NT2/D1 (cell line): ENCODE results near the gene TTF1.

DNA sequence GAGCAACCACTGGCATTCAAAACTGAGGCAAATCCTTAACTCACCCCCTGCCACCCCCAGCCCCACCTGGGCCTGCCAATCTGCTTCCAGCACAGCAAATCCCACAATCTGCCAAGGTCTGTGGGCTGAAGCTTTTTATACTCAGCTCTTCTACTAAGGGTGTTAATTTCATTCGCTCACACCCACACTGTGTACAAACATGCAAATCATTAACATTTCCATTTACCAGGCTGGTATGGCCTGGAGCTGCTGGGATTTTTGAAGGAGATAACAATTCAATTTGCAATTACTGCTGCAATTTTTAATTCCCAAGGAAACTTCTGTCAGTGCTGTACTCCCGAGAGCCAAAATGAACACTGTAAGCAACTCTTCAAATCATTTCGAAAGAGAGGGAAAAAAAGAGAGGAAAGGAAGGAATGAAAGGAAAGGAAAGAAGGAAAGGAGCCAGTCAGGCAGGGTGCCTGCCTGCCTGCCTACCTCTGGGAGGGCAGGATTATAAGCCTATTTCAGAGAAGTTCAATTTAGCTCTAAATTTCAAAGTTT, 35.5 kb downstream of the RAPGEF1 start:
- RRBS, 2 experiments = no CpG with 5 or more reads among the region's 3 CpGs

GRCh38 chr9:131713967-131714714, 25.7 kb downstream of the RAPGEF1 start:
- RRBS, 2 experiments = no CpG with 5 or more reads among the region's 11 CpGs

DNA sequence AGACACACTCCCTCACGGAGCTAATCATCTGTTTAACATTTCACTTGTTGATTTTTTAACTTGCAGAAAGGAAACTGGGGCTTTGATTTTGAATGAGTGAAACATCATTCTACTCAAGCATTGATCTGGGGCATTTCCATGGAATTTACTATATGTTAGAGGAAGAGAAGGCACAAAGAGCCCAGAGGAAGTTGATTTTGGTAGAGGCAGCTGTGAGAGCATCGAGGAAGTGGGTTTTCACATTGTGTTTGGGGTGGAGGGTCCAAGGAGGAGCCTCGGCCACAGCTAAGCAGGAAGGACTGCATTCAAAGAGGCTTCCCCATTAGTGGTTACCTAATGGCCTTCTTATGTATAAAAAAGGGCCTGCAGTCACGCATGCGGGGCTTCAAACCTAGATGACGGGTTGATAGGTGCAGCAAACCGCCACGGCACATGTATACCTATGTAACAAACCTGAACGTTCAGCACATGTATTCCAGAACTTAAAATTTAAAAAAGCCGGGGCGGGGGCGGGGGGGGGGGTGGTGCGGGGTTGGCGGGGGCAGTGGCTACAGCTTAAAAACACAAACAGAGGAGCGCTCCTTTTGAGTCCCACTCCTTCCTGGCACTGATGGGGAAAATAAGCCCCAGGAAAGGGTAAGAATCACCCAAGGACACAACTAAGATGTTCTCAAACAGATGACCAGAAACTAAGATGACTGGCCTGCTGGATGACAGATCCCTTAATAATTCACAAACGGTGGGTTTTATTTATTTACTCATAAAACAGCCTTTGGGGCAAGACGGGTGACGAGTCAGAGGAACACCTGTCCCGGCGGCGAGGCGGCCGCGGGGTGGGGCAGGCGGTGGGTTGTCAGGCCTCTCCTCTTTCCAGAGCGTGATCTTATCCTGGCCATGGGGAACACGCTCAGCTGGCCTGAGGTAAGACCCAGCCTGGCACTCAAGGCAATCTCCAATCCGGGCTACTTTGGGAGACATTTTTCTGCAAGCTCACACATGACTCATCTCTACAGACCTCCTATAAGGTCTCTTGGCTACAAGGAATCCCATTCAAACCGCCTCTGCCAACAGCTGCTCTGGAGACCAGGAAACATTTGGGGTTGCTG, 6.7 kb downstream of the RAPGEF1 start:
- RRBS, 2 experiments = no CpG with 5 or more reads among the region's 29 CpGs

- RRBS, 2 experiments = no CpG with 5 or more reads among the region's 15 CpGs
These were observed 4.4 kb downstream of the RAPGEF1 start for GRCh38 chr9:131735287-131736093.

DNA sequence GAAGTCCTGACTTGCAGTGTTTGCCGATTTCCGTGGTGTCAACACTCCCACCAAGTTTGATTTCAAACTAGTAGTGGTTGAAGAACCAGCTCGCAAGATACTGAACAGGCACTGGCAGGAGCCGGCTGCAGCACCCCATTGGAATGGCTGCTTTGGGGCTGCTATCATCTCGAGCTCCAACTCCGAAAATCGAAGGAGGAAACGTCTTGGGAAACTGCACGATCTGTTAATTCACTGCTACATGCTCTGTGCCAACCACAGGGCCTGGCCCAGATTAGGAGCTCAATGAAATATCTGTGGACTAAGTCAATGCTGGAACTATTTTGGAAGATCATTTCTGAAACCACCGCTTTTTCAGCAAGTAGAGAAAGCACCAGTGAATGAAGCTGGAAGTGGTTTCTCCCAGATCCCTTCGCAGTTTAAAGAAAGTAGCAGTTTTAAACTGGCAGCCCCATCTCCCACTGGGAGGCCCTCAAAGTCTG, 122.7 kb upstream of the RAPGEF1 start:
- RRBS, 2 experiments = no CpG with 5 or more reads among the region's 11 CpGs

DNA sequence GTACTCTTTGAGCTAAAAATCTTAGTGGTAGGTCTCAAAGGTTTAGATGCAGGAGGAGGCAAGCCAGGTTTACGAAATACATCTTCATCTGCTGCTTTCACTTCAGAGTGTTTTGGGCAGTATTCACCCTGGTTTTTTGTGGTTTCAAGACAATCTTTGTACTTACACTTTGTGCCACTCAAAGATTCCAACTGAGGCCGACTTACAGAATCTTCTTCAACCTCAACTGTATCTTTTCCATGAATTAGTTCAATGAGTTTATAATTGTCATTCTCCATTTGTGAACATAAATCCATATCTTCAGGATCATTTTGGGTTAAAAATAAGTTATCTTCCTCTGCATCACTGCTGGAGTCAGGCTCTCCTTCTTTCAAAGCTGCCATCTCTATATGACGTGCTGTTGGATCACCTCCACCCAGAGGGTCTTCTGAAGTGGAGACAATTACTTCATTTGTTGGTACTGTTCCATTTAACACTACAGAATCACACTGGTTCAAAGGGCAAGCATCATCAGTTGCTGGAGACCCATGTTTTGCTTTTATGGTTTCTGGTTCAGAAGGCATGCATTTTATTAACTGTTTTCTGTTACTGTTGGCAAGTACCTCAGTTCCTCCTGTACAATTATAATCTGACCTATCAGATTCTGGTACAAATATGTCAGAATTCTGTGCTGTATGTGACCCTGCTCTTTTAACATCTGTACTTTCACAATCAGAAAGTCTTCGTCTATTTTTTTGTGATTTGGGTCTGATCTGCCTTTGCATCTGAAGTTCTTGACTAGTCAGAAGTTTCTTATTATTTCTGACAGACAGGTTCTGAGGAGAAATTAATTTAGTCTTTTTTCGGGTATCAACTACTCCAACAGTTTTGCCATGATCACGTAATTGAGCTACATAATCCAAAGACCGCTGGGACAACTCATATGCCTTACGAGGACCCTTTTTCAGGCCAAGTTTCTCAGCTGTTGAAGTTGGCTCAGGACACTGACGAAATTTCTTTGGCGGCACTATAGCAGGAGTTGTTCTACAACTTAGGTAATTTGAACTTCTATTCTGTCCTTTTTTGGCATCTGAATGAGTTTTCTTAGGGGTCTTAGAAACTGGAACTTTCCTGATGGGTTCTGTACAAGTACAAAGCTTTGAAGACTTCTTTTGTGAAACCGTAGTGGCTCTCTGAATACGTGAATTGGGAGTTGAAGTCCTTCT, 27.6 kb downstream of the SETX start:
- RRBS, 2 experiments = no CpG with 5 or more reads among the region's 12 CpGs

DNA sequence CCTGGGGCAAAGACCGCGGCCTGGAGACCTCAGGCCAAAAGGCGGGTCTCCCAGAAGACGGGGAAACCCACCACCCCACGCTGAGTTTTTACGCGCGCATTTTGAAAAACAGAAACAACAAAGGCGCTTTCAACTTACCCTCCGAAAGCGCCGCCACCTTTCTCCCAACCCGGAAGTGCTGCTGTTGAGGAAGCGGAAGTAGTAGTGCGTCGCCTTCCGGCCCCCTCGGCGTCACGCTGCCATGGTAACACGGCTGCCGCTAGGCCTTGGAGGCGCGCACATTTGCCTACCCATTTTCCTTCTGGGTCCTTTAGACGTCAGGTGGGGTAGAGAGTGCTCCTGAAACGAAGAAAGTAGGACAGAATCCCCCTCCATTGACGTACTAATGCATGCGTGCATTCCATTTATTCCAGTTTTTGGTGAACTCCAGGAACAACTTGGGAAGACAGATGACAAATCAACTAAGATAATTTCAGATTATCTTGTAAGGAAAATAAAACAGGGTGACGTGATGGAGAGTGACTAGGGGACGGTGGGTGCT, at the start of gene TTF1:
Gene TTF1 (minus strand): TSS at position 189 of the 541 bp plus-strand sequence.
- RRBS, 2 experiments = 0% methylated on average over 2 of the region's 30 CpGs

GRCh38 chr9:132539047-132539527, 43.3 kb upstream of the BARHL1 start:
- RRBS, 2 experiments = no CpG with 5 or more reads among the region's 9 CpGs

- RRBS, 2 experiments = 3 to 56% methylated on average over 8 of the region's 17 CpGs
These were observed 36.4 kb upstream of the BARHL1 start for GRCh38 chr9:132545945-132546494.

DNA sequence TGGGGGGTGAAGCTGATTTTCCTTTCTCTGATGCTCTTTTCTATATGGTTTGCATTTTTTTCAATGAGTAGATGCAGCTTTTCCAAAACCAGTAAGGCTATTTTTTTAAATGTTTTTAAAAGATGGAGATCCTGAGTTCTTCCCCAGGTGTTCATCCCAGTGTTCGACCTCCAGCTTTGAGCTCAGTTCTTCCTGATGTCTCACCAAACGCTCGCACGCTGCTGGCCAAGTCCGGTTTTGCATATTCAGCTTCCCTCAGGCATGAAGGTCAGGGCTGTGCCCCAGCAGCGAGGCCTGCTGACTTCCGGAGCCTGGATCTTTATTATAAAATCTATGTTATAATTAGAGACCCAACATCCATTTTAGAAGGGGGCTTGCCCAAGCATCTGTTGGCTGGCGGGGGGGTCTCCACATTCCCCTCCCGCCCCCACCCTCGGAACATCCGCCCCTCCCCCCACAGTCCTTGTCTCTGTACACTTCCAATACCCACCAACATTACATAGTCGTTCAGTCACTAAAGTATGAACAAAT, 34.1 kb upstream of the BARHL1 start:
- RRBS, 2 experiments = 65 to 87% methylated on average over 3 of the region's 12 CpGs

DNA sequence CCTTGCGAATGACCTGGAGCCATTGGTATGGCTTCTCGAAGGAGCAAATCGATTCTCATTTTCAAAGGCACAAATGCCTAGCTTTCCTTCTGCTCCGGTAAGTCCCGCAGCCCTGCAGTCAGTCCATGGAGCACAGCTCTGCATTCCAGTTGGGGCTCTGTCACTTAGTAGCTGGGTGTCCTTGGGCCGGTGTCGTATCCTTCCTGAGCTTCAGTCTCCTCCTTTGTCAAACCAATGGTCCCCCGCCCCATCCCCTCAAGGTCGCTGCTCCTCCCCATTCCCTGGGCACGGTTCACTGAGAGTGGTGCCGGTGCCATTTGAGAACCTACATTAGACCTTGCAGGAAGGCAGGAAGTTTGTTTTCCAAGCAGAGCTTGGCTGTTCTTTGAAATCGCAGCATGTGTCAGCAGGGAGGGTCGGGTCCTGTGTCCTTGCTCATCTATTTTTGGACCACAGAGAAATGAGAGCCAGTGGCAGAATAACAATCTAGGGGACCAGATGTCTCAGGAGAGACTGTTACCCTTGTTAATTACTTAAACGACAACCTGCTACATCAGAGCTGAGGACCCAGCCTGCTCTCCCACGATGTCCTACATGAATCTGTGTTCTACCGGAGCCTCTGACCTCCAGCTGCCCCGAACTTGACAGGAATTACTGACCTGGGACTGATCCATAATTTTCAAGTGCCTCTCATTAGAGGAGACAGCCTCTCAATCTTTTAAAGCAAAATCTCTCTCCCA, 21.7 kb upstream of the BARHL1 start:
- RRBS, 2 experiments = 91 to 100% methylated on average over 3 of the region's 17 CpGs

DNA sequence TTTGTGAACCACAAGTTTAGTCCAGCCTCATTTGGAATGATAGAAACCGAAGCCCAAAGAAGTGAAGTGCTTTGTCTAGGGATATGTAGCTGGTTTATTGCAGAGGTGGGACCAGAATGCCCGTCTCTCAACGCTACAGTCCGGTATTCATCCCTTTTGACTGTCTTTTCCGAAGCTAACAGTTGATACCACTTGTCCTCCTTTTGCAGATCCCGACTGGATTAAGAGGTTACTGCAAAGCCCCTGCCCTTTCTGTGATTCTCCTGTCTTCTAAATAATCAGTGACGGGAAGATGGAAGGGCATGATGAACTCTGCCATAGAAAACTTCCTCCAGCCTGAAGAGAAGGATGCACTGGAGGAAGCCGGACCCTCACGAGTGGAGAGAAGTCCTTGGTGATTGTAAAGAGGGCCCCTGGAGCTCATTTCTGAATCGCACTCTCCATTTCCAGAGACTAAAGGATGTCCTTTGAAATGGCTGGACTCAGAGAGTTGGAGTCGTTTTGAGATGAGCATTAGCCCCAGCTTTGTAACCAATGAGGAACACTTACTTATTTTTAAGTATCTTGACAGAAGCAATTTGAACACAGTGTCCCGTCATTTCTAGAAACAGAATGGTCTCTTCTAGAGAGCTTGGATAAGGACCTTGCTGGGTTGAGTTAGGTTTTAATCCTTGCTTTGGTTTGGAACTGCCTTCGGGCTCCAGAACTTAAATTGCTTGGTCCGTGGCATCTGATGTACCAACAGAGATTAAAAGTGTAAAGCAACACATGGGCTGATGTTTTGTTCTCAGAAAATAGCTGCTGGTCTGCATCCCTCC, 18.6 kb downstream of the GTF3C4 start:
- RRBS, 2 experiments = no CpG with 5 or more reads among the region's 14 CpGs

DNA sequence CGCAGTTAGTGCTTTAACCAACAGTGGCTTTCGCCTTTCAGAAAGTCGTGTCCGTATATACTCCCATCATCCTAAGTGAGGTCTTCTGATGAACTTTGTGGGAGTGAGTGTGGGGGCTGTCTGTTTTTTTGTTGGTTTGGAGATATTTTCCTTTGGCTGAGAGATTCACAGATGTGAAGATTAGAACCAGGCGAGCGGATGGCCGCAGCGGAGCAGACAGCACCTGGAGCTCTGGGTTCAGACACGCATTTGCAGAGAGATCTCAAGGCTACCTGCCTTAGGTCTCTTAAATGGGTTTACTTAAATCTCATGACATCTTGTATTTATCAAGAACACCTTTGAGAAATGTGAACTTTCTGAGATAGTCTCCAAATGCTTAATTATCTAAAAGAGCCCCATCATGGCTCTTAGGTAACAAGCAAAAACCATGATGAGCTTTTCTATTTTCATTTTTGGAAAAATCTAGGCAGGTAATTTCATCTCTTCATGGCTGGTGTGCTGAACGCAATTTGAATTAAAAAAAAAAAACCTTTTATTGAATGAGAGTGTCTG, 57.4 kb downstream of the AK8 start:
- RRBS, 2 experiments = no CpG with 5 or more reads among the region's 10 CpGs

GRCh38 chr9:132977694-132978424, 635 bp upstream of the GFI1B start:
- RRBS, 2 experiments = no CpG with 5 or more reads among the region's 11 CpGs

DNA sequence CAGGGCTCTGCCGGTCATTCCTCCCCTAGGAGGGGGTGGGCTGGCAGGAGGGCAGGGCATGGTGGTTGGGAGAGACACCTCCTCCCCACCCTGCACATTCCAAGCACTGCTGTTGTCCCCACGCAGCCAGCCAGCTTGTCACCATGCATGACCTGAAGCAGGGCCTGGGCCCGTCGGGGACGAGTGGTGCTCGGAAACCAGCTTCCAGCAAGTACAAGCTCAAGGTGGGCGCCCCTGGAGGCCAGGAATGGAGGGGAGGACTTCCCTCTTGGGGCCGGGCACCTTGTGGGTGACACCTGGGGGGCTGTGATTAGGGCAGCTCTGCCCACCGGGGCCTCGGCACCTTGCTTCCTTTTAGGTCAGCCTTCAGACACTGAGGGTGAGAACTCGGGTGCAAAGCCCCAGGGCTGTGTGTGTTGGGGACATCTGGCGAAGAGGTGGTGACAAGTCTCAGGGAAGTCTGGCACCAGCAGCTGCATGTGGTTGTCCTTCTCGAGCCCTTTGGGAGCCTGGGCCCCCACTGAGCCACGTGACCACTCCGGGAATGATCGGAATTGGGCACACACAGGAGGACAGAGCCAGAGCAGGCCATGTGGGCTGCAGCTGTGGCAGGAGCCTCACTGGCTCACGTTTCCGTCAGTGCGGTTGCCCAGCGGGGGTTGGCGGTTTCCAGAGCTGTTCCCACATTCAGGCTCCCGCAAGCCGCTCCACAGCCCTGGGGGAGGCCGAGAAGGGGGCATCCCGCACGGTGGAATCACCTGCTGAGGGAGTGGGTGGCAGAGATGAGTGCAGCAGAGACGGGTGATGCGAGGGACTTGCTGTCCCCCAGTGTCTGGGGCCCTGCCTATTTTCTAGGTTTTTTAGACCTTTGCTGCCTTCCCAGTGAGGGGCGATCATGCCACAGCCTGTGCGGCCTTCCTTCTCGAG, 6.9 kb upstream of the CEL start:
- RRBS, 2 experiments = 85 to 96% methylated on average over 2 of the region's 31 CpGs

- RRBS, 2 experiments = no CpG with 5 or more reads among the region's 11 CpGs
These were observed 3.0 kb upstream of the CEL start for GRCh38 chr9:133058734-133059309.

DNA sequence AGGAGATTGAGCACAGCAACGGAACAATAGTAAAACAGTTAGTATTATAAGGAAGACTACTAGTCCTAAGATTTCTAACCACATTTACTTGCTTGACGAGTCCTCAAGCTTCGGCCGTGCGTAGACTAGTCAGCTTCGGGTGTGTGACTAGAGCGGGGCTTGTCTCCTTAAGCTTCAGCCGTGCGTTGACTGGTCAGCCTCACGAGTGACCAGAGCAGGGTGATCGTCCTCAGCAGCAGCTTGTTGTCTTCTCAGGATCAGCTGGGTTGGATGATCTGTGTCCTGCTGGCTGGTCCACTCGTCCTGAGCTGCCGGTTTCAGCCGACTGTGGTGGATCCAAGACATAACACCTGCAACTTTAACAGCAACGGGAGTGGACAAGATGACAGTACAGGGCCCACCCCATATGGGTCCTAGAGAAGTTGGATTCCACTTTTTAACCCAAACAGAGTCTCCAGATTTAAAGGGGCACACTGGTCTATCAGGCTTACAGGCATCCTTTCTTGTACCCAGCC, 16.7 kb downstream of the CEL start:
- RRBS, 2 experiments = no CpG with 5 or more reads among the region's 15 CpGs

DNA sequence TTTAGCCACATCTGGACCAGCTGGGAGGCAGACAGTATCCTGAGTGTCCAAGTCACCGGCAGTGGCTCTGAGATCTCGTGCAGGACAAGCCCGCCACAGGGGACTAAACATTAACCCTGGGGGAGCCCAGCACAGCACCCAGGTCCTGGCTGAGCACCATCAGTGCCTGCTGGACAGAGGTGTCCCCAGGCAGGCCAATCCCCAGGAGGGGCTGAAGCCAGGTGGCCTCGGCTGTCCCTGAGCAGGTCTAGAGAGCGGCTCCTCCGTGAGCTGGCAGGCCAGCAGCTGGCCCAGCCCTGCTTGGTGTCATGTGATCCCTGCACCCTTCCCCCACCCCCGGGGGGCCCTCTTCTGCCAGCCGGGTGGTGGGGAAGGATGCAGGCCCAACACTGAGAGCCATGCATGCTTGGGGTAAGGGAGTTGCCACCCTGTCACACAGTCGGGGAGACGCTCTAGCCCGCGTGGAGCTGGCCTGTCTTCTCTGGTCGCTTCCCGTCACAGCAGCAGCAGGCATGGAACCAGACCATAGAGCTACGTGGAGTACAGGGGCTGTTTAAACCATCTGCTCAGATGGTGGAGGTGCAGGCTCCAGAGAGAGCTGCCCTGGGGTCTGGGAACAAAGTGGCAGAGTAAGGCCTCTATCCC, 7.1 kb downstream of the RALGDS start:
- RRBS, 2 experiments = no CpG with 5 or more reads among the region's 15 CpGs

DNA sequence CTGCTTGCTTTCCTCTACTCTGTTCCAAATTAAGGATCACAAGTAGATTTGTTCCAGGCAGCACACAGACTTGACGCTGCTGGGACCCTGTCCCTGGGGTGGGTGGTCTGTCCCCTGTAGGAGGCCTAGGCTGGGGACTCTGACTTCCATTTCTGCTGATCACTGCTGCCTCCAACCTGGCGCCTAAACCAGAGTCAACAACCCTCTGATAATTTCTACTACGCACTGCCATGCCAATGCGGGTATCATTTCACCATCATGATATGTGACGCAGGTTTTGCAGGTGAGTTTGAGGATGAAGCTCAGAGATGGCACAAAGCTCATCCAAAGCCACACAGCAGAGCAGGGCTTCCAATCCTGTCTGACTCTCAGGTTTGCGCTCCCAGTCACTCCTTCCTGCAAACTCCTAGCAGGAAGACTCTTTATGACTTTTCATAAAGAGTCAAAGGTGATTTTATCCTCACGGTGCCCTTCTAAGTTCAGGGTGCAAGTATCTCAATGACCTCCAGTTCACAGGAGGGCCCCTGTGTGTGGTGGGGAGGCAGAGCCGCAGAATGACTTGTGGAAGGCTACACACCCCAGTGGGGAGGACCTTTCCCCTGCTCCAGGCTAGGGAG, 13.6 kb upstream of the RALGDS start:
- RRBS, 2 experiments = no CpG with 5 or more reads among the region's 8 CpGs

- RRBS, 2 experiments = no CpG with 5 or more reads among the region's 5 CpGs
These were observed 16.2 kb upstream of the GBGT1 start for GRCh38 chr9:133179944-133180245.